Measurements from ENCODE around the genes PYGM and SAC3D1.

DNA sequence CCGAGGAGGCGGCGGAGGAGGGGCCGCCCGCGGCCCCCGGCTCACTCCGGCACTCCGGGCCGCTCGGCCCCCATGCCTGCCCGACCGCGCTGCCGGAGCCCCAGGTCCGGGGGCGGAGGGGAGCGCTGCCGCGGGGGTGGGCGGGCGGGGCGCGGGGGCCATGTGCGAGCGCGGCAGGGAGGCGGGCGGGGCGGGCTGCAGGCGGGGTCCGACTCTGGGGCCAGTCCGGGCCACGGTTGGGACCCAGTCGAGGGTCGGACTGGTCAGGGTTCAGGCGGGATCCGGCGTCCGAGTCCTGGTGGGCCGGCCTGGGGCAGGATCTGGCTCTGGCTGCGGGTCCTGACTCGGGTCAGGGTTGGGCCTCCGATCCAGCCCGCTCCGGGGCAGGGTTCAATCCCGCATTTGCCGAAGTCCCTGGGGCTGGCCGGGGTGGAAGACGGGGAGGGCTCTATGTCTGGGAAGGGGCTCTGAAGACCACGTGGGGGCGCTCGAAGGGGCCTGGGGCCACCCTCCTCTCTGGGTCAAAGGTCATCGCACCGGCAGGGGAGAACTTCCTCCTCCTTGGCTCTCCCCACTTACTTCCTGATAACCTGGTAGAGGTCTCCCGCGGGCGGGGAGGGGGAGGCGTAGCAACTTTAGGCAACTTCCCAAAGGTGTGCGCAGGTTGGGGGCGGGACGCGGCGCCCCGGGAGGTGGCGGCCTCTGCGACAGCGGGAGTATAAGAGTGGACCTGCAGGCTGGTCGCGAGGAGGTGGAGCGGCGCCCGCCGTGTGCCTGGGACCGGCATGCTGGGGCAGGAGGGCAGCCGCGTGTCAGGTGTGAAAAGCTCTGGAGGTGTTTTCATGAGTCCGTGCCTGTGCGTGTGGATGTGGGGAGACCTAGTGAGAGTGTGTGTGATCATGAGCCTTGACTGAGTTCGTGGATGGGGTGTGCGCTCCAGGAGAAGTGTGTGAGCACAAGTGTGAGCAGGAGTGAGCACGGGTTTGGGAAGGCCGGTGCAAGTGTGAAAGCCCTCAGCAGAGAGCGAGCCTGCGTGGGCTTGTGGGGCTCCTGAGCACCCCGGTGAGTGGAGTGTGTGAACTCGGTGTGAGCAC lies 656 bp downstream of the ESRRA start:
- PRO-cap, result unidirectional peak, plus-strand start at position 250 of the sequence; bidirectional peak, plus-strand start at position 749 of the sequence, minus-strand start at position 469 of the sequence

DNA sequence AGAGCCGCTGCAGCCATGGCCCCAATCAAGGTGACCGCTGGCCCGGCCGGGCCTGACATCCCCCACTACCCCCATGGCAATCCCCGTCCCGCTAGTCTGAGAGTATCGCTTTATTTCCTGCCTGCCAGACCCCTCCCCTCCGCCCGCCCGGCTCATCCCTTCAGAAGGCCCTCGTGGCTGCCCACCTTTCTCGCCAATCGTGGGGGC lies 339 bp downstream of the PRDX5 start:
- PRO-cap, result no peak

- PRO-cap, result no peak
Observed at GRCh38 chr11:64319251-64319859, 1.4 kb downstream of the PRDX5 start.

DNA sequence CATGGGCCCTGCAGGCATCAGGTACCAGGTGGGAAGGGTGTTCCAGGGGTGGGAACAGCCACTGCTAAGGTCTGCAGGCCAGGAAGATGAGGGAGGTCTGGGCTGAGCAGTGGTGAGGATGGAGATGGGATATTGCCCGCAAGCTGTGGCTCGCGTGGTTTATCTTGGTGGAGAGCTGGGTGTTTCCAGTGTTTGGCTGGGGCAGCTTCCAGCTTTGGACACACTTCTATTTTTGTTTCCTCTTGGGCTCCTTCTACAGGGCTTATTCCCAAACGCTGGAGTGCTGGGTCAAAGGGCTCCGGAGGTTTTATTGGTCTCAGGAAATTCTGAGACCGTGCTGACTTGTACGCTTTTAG lies 10.7 kb upstream of the CCDC88B start:
- PRO-cap, result no peak

DNA sequence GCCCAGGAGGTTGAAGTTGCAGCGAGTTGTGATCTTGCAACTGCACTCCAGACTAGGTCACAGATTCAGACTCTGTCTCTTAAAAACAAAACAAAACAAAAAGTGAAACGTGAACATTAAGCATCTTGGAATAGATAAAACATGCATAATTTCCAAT lies 801 bp upstream of the CCDC88B start:
- PRO-cap, result no peak

DNA sequence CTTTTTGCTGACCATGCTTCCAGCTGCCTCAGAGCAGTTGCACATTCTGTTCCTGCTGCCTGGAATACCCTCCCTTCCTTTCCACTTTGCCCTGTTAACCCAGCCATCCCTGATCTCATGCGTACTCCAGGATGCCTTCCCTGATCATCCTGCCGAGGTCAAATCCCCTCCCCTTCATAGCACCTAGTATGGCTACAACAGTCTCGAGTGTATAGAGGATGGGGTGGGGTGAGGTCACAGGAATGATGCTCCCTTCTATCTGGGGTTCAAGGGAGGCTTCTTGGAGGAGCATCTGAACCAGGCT lies 570 bp upstream of the CCDC88B start:
- PRO-cap, result no peak

- PRO-cap, result no peak
Observed at GRCh38 chr11:64619726-64620275, 28.8 kb downstream of the SLC22A12 start.

GRCh38 chr11:64642469-64642898 lies 51.5 kb downstream of the SLC22A12 start:
- PRO-cap, result no peak

GRCh38 chr11:64713180-64713906 lies 9.7 kb downstream of the NRXN2 start:
- PRO-cap, result unidirectional peak, plus-strand start at chr11:64713471

- PRO-cap, result no peak
Observed at GRCh38 chr11:64742001-64742710, 1.8 kb downstream of the RASGRP2 start.

GRCh38 chr11:64759647-64760458 lies at the start of gene PYGM:
Gene PYGM (minus strand): TSS chr11:64759974.
- PRO-cap, result unidirectional peak, minus-strand start at chr11:64759974

DNA sequence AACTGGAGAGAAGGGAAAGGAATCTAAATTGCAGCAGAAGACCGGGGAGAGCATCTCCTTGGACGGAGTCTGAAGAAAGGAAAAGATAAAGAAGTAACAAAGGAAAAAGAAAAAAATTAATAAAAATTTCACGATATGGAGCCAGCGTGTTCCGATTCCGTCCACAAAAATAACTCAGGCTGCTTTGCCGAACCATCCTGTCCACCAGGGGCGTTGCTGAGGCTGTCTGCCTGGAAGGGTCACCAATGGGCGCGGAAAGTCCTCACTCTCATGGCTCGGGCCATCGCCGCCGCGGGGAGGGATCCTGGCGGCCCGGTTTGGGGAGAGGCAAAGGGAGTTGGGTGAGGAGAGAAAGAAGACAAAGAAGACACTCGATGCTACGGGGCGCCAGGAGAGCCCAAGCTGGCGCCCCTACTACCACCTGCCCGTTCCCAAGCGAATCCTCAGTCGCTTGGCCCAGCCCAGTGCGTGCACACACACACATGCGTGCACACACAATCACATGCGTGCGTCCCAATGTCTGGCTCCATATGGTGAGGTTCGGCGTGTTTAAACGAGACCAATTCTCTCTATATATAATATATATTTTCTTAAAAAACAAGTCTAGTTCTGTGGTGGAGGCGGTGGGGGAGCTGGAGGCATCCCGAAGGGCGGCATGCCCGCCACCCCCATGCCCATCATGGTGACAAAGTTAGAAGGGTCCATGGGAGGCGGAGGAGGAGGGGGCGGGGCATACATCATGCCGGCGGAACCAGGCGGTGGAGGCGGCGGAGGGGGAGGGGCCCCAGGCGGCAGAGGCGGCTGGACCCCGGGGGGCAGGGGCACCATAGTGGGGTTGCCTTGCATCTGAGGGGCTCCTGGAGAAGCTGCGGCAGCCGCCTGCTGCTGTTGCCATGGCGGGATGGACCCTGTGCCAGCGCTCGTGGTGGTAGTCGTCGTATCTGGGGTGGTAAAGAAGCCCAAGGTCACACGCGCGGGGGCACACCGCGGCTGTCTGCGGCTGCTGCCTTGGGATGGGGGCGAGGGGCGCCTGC lies 5.8 kb upstream of the PYGM start:
- PRO-cap, result no peak

GRCh38 chr11:64835157-64836018 lies 9.1 kb downstream of the CDC42BPG start:
- PRO-cap, result no peak

GRCh38 chr11:64848226-64848673 lies 3.8 kb upstream of the CDC42BPG start:
- PRO-cap, result no peak

DNA sequence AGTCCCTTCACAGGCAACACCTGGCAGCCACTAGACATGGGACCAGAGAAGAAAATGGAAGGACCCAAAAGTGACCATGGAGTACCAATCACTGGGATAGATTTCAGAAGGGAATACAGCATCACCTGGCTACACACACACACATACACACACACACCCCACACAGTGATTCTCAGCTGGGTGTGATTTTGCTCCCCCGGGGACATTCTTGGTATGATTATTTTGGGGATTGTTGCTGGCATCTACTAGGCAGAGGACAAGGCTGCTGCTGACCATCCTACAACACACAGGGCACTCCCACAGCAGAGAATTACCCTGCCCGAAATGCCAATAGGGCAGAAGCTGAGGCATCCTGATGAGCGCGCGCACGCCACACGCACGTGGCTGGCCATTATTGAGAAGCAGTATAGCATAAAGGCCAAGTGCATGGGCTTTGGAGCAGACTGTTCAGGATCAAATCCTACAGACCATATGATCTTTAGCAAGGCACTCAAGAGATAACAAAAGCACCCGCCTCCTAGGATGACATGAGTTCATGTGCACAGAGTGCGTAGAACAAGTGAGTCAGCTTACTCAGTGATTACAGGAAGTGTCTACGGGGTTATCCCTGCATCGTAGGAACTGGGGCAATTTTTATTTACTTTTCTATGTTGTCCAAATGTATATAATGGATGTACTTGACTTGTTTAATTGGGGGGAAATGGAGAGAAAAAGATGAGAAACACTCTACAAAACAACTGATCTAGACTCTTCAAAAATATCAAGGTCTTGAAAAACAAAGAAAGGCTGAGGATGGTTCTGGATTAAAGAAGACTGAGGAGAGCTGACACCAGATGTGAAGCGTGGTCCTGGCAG lies 7.1 kb upstream of the EHD1 start:
- PRO-cap, result unidirectional peak, plus-strand start at position 338 of the sequence; bidirectional peak, plus-strand start at position 585 of the sequence, minus-strand start at position 460 of the sequence

DNA sequence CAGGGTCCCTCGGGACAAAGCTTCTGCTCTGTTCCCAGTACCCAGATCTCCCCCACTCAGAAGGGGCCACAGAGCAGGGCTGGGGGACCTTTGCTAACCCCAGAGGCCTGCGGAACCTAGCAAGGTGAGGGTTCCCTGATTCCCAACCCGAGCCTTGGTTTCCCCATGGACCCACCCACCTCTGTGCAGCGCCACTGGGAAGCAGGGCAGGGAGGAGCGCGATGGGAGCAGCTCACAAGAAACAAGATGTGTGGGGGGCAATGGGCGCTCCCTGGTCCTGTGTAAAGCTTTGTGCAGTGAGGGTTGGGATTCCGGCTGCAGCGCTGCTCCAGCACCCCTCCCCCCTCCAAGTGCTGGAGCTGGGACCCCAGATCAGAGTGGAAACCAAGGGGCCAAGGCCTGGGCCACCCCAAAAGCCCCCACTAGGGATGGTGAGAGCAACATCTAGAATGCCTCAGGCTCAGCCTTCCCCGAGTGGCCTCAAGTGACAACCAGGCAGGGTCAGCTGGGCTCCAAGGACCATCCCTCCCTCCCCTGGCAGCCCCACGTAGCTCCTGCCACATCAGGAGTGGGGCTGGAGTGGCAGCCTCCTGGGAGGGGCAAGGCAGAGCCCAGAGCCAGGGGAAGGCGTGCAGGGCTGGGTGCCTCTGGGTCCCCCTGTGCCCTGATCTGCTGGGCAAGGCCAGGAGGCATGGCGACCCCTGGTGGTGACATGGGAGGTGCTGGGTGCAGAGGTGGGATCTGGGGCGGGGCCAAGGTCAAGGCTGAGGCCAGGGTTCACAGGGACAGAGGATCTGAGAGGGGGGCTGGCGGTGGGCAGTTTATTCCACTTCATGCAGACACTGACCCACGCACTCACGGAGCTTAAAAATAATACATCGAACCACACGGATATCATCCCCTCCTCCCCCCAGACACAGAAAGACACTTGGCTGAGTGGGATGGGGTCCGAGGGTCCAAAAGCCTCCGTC lies 15.6 kb upstream of the EHD1 start:
- PRO-cap, result bidirectional peak, plus-strand start at position 607 of the sequence, minus-strand start at position 482 of the sequence; unidirectional peak, minus-strand start at position 671 of the sequence

DNA sequence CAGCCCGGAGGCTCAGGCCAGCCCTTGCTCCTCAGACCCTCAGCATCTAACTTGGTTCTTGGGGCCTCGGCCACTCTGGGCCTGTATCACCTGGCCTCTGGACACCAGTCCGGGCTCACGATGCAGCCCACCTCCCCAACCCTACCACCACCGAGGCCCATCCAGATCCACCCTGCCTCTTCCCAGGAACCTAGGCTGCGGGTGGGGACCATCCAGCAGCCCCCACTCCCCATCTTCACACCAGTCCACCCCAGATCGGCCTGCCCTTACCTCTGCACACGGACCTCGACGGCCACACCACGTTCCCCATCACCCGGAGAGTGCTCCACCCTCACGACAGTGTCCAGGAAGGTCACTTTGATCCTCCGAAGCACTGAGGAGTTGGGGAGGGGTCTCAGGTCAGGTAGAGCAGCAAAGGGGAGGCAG lies 3.4 kb downstream of the ATG2A start:
- PRO-cap, result no peak

- PRO-cap, result bidirectional peak, plus-strand start at chr11:65013743, minus-strand start at chr11:65013567
Observed at GRCh38 chr11:65013116-65013942, 631 bp upstream of the ARL2 start.

DNA sequence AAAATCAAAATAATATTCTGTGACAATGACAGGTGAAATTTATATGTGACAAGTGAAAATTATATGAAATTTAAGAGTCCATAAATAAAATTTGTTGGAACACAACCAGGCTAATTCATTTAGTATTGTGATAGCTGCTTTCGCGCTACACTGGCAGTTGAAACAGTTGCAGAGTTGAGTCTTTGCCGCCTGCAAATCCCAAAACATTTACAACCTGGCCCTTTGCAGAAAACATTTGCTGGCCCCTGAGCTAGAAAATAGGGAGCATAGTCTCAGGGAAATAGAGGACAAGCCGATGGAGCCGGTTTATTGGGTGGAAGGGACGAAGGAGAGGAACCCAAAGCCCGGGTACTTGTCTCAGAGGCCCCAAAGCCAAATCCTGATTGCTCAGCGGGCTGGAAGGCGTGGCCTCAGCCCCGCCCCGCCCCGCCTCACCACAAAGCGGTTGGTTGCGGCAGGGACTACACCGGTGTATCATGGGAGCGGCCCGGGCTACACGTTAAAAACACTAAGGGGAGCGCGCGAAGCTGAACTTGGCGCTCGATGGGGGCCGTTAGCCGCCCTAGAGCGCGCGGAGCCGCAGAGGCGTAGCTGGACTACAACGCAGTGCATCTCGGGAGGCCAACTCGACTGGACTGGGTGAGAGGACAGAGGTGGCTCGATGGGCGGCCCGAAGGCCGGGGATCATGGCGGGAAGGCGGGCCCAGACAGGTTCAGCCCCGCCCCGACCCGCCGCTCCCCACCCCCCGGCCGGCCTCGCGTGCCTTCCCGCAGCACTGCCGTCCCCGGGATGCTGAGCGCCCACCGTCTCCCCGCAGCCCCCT lies at the start of gene SAC3D1:
Gene SAC3D1 (plus strand): TSS at position 743 of the 824 bp plus-strand sequence.
- PRO-cap, result bidirectional peak, plus-strand start at position 466 of the sequence, minus-strand start at position 381 of the sequence; bidirectional peak, plus-strand start at position 744 of the sequence, minus-strand start at position 628 of the sequence

GRCh38 chr11:65043733-65044403 lies 2.9 kb downstream of the SAC3D1 start:
- PRO-cap, result no peak

Measured in duodenum (tissue), 1 donor.